Diencephalon (tissue), 2 donors: ENCODE results near the gene CHRNA1.

DNA sequence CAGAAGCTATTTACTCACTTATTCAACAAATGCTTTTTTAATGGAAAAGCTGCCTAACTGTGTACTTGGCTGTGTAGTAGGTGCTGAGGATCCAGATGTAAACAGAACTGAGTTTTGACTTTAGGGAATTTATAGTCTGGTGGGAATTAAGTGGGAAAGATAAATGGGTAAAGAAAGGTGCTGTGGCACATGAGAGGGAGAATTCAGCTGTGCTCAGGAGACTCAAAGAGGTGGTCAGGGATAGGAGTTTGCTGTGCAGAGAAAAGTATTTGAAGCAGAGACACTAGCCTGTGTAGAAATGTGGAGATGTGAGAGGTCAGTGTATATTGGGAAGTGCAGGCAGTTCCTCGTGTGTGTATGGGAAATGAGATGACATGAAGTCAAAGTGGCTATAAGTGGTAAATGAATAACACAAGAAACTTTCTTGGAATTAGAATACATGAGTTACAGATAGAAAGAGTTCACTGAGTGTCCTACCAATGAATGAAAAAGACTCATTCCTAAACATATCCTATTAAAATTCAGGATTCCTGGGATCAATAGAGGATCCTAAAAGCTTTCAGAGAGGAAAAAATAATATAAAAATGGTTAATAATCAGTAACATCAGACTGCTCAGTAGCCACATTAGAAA is 11.5 kb downstream of the MAP3K20 start:
- RAMPAGE, long total RNA = no peak

GRCh38 chr2:173090336-173090967 is 14.8 kb downstream of the MAP3K20 start:
- RAMPAGE, long total RNA = no peak

- RAMPAGE, long total RNA = no peak
Measured at GRCh38 chr2:173195016-173195570, 119.4 kb downstream of the MAP3K20 start.

GRCh38 chr2:173205603-173205898 is 129.9 kb downstream of the MAP3K20 start:
- RAMPAGE, long total RNA = no peak

GRCh38 chr2:173223511-173223993 is 131.1 kb upstream of the CDCA7 start:
- RAMPAGE, long total RNA = no peak

DNA sequence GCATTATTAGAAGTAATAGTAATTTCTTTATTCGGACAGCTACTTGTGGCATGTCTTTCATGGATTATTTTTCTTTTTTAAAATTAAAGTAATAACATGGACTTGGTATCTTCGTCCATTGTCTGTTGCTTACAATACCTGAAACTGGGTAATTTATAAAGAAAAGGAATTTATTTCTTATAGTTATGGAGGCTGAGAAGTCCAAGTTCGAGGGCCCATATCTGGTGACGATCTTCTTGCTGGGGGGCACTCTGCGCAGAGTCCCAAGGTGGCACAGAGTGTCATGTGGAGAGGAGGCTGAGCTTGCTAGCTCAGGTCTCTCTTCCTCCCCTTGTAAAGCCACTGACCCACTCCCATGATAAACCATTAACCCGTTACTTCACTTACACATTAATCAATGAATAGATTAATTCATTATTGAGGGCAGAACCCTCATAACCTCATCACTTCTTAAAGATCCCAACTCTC is 24.6 kb downstream of the CDCA7 start:
- RAMPAGE, long total RNA = no peak

DNA sequence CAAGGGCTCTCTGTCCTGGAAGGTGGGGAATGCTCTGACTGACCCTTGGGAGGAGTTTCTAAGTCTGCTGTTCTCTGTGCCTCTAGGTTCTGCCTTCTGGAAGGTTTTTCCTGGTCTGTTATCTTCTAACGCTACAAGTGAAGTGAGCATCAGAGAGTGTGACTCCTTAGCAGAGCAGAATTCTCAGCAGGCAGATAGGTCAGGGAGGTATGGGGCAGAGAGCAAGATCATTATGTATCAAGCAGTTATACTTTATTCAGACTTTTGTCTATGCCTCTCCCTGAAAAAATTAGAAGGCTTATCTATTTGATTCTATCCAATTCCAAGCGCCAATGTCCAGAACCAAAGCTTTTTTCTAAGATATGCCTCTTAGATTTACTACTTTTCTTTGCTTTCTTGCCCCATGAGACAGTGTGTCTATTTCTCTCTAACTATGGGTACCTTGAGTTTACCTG is 35.5 kb downstream of the SP3 start:
- RAMPAGE, long total RNA = no peak

DNA sequence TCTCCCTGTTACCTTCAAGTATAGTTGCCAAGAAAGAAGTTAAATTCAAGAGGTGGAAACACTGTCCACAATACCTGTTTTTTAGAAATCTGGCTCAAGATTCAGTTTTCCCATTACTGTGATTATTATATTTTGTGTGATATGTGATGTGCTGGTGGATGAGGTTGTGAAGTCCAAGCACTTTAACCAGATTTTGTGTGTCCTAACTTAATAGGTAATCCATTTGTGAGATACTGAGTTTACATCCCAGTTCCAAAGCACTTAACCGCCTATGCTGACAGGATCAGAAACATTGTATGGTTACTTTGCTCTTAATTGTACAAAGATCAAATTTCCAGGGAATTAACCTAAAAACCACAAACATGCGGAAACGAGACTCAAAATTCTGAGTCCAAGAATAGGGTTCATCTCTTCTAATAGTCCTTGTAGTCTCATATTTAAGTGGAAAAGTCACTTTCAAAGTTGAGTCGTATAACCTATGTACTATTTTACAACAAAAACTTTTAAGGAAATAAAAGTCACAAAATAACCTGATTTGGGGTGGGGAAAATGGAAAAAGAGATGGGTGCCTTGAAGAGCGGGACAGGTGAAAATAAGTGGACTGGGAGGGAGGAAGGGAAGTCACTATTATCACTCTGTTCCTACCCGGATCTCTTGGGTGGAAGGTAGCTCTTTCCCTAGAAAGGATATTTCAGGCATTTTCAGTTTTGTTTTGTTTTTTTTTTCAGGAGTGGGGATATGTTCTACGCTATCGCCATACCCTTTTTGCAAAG is 1.5 kb upstream of the SP3 start:
- RAMPAGE, long total RNA = no peak

- RAMPAGE, long total RNA = no peak
Measured at GRCh38 chr2:173997196-173997741, 32.1 kb upstream of the SP3 start.

DNA sequence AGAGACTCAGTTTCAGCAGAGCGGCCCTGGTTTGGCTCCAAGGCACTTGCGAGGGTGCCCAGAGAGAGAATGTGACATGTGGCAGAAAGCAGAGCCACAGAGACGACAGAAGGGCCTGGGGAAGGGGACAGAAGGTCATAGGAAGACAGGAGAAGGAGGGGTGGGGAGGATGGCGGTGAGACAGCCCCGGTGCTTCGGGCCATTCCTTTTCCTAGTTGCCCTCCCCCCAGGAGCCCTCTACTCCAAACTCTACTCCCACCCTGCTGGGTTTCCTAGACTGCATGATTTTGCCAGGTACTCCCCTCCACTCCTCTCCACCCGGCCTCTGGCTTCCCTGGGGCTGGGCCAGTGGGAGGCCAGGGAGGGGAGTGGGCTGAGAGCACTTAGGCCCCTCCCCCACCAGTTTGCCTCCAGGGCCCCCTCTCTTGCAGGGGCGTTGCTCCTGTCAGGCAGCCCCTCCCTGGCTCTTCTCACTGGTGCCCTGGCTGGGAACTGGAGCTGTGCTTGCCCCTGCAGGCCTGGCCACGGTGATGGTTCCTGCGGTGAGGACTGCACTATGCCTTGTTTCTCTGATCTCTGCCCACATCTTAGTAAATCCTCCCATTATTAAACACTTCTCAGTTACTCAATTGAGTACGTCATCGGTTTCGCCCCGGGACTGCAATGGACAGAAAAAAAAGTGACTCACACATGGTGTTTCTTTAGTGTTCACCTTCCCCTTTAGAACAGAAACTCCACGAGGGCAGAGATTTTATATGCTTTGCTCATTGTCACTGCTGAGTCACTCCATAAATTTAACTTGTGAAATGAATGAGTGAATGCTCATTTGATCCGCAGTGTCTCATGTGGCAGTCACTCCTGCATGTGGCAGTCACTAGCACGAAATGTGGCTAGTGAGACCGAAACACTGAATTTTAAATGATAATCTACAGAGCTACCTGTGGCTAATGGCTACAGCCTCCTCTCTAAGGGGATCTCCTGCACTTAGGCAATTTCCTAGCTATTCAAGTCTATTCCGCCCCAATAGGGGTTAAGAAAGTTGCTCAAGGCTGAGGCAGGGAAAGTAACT is 58.8 kb upstream of the SP3 start:
- RAMPAGE, long total RNA = no peak

- RAMPAGE, long total RNA = no peak
Measured at GRCh38 chr2:174350403-174350796, 15.6 kb downstream of the SP9 start.

DNA sequence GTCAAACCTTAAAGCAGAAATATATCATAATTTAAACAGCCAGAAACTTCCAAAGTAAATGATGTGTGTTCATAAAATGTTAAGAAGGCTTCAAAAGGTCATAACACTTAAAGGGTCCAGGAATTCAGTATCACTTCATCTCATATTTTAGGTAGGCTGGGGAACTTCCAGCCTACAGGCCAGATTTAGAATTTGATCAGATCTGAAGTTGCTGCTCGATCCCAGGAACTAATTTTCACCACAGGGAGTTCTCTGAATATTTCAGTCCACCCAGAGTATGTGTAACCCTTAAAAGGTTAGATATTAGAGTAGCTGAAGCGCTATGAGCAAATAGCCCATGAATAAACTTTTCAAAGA is 1.7 kb downstream of the WIPF1 start:
- RAMPAGE, long total RNA = no peak

- RAMPAGE, long total RNA = no peak
Measured at GRCh38 chr2:174764348-174764690, at the start of gene CHRNA1. CHRNA1 (minus strand) TSS chr2:174764472.

- RAMPAGE, long total RNA = no peak
Measured at GRCh38 chr2:174788315-174789058, 24.2 kb upstream of the CHRNA1 start.

DNA sequence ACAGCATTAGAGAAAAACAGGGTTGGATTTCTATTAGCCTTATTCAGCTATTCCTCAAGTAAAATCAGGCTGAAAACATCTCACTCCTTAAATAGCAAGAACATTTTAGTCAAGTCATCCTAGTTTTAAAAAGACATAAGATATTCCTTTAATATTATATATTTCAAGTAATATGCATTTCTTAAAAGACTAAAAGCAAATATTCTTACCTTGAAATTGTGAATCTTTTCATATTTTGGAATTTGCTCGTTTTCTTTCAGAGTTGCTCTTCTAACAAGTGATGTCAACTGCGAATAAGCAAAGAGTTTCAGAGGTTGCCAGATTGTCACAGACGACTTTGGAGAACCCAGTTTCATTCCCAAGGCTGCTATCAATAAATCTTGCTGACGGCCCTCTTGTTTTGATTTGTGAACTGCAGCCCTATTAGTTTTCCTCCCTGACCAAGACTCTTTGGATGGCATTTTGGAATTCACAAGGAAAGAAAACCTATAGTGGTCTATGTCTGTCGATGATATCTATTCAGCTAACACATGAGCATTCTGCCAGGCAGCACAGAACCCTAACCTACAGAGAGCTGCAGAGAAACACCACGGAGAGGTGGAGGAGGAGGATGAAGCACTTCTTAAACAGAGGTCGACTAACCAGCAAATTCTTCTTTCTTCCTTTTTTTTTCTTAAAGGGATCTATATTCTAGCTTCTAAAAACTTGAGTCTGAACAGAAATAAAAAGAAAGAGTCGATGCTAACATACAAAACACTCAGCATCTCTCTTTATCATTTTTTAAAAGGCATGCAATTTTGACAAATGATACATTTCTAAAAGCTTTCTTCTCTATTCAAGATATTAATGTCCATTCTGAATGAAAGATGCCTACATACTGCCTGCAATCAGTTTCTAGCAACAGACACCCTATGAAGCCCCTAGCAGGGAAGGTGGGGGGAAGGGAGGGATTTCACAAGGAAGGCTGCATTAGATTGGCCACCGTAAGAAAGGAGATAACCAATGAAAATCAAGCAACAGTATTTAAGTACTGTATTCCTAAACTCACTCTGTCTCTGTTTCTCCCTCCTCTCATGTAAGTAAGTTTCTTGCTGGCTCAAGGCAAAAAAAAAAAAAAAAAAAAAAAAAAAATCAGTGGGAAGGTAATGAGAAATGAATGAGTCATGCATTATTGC is 82.8 kb upstream of the CHRNA1 start:
- RAMPAGE, long total RNA = no peak

- RAMPAGE, long total RNA = no peak
Measured at GRCh38 chr2:175028129-175028611, 23.0 kb upstream of the CHN1 start.

GRCh38 chr2:175048353-175048876 is 43.2 kb upstream of the CHN1 start:
- RAMPAGE, long total RNA = no peak

DNA sequence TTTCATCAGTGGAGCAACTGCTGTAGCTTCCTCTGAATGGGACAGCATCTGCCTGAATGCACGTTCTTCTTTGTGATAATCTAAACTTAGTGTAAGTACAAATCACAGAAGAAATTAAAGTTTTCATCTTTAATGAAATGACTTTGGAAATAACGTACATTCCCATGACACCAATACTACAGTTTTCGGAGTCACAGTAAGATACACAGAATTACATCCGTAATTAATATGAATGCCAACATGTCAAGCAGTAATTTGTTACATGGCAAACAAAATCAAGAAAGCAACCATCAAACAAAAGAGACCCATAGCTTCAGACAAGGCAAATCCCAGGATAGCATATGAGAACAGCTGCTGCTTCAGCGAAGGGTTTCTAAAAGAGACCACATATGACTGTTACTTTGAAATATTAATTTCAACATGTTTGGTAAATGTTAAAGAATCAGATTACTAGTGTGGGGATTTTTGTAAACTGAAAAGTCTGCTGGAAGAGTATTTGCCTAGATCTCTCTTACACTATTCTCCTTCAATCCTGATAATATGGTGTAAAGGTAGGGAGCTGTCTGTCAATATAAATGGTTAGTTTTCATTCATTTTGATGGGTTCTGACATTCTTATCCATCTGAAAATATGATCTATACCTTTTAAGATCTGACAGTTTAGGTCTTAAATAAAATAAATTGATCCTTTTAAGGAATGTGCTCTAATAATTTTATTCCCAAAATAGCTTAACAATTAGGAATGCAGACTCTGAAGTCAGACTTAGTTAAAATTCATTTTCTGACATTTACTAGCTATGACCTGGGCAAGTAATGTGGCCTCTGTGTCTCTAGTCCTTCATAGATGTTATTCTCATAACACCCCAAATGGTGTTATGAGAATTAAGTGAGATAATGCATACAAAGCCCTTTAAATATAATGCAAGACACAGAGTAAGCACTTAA is 3.2 kb downstream of the ATP5MC3 start:
- RAMPAGE, long total RNA = no peak

DNA sequence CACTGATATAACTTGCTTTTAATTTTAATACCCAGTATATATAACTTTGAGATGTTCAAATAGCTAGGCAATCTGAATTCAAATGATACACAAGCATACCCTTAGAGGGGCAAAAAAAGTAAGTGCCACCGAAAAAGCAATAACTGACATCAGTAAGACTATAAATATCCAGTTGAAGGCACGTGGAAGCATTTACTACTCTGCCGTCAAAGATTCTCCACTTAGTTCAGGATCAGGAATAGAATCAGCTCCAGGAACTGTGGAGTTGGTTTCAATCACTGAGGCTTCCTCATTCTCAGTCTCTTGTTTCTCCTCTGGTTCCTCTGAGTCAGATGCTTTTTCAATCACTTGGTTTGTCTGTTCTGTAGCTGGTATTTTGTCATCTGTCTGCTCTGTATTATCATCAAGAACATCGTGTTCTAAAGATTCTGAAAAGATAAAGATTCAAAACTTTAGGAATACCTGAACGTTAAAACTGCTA is 72.3 kb downstream of the LNPK start:
- RAMPAGE, long total RNA = no peak

DNA sequence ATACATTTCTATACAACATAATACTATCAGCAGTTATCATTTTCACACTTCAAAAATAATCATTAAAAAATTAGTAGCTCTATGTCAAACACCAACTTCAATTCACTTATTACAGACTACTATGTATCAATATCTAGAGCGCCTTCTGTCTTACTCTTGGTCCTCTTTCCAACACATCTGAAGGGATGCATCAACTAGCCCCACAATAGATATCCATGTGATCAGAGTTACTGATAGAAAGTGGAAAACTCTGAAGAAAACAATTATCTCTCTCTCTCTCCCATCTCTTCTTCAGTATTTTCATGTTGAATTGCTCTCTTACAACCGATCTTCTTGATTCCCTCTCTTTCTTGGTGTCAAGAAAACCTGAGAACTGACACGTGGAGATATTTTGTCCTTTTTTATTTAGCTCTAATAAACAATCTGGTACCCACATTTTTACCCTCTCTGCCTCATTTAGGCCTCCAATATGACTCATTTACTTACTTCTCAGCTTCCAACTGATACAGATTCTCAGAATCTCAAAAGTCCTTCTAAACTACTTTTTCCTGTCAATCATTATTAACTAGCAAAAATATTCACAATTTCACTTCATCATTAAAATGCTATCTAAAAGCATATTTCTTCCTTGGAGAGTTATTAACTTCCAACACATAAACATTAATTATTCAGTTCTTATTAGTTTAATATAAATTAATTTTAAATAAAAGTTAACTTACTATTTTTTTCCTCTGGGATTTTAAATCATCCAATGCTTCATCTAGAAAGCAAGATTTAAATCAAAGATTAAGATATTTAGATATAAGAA is 31.8 kb downstream of the LNPK start:
- RAMPAGE, long total RNA = no peak